Anterior vena cava (tissue), 1 donor: ENCODE data around the genes MED13, SMARCD2 and PRR29.

- PRO-cap = no peak
These were observed 108.6 kb upstream of the NACA2 start for GRCh38 chr17:61699596-61700121.

DNA sequence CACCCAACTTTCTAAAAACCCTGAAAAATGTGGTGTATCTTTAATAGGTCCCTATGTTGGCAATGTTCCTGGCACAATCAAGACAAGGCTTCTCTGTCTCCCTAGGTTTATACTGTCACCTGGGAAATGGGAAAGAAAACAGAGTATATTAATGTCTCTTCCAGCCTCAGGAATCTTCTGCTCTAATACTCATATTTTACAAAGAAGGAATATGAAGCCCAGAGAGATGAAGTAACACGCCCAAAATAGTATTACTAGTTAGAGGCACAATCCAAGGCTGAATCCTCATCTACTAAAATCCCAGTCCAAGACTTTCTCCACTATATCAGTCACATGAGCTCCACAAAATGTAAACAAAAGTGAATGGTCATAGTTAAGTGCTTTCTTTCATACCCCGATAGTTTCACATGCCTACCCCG, 1.1 kb downstream of the INTS2 start:
- PRO-cap = bidirectional peak, plus-strand start at position 257 of the sequence, minus-strand start at position 179 of the sequence

GRCh38 chr17:61996179-61996926, 68.6 kb upstream of the INTS2 start:
- PRO-cap = no peak

DNA sequence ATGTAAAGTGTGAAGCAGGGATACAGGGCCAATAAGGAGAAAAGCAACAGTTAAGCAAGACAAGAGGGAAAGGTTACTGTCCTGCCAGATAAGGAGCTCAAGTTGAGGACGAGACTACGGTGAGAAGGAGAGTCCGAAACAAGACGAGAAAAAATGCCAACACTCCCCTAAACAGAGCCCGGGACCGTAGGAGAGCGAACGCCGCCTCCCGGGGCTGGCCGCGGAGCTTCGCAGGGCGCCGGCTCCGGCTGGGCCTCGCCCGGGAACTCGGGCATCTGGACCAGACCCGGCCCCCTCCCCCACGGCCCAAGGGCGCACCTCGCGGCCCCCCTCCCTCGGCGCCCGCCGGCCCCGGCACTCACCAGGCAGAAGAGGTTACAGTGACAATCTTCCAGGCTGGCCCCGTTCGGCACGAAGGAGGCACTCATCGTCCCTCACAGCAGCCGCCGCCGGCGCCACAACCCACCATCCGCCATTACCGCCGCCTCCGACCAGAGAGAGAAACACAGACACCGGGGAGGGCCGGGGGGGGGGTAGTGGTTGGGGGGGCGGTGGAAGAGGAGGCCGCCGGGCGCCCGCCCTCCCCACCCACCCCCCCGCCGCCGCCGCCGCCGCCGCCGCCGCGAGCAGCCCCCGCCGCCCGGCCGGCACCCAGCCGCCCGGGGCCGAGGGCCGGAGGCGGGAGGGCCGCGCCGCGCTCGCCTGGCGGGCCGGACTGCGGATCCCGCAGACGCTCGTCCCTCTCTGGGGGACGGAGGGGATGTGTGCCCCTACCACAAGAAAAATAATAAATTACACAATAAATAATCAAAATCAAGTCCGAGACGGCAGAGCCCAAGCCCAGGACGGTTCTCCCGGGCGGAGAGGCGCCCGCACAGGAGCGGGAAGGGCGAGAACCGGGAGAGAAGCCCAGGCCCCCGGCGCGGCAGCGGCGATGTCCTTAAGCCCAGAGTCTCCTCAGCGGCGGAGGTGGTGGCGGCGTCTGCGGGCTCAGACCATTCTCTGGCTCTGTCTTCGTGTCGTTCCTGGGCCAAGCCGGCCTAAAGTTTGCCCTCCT, at the start of gene MED13:
Gene MED13 (minus strand): TSS at position 501 of the 1,057 bp plus-strand sequence.
- PRO-cap = unidirectional peak, plus-strand start at position 170 of the sequence; bidirectional peak, plus-strand start at position 386 of the sequence, minus-strand start at position 269 of the sequence; bidirectional peak, plus-strand start at position 536 of the sequence, minus-strand start at position 477 of the sequence

DNA sequence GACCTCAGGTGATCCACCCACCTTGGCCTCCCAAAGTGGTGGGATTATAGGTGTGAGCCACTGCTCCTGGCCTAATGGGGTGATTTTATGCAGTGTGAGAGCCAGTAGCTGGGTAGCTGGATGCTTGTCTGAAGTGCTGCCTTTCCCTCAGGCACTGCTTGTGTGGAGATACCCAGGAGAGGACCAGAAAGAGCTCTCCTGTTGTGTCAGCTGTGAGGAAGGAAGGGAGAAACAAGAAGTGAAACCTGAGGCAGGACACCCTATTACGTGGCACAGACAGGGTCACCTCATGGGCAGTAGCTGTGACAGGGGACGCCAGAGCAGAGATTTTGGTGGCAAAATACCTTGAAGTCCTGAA, 106.4 kb upstream of the MED13 start:
- PRO-cap = no peak

- PRO-cap = no peak
These were observed 15.6 kb upstream of the MRC2 start for GRCh38 chr17:62611732-62612428.

- PRO-cap = unidirectional peak, minus-strand start at chr17:62613263
These were observed 14.5 kb upstream of the MRC2 start for GRCh38 chr17:62612974-62613383.

- PRO-cap = unidirectional peak, plus-strand start at chr17:62652605
These were observed 24.7 kb downstream of the MRC2 start for GRCh38 chr17:62652005-62652805.

- PRO-cap = unidirectional peak, minus-strand start at chr17:62704626
These were observed 77.1 kb downstream of the MRC2 start for GRCh38 chr17:62704383-62705118.

- PRO-cap = no peak
These were observed 82.5 kb downstream of the MRC2 start for GRCh38 chr17:62709871-62710399.

- PRO-cap = no peak
These were observed 17.6 kb downstream of the MARCHF10 start for GRCh38 chr17:62790615-62790788.

DNA sequence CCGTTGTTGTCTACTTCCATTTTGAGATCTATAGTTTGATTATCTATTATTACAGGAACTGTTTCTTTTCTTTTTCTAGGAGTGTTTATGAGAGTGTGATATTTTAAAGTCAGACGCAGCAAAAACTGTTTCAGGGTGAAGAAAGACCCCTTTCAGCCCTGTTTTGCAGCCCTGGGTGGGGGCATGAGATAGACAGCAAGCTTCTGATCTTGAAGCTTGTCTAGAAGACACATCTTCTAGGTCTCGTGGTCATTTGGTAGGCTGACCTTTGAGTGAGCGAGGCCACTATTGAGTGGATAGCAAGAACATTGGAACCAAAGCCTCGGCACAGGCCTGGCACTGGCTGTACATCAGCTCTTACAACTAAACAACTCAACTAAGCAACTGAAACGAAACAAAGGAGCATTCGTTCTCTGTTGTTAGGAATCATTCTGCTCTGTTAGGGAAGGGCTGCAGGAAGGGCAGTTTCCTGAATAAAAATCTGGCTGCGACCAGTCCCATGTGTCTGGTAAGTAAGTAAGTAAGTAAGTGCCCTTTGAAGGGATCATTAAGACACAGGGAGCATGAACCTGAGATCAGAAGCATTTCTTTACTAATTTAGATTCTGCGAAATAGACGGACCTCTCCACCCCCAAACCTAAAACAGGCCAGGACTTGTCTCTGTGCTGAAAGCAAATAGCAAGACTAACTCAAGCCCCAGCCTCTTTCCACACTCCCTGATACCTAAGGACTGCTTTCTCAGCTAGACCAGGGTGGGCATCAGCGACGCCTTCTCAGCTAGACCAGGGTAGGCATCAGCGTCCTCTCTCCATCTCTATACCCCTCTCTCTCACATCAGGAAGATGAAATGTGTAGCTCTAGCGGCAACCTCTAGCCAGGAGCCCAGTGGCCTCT, 22.8 kb downstream of the CYB561 start:
- PRO-cap = no peak

DNA sequence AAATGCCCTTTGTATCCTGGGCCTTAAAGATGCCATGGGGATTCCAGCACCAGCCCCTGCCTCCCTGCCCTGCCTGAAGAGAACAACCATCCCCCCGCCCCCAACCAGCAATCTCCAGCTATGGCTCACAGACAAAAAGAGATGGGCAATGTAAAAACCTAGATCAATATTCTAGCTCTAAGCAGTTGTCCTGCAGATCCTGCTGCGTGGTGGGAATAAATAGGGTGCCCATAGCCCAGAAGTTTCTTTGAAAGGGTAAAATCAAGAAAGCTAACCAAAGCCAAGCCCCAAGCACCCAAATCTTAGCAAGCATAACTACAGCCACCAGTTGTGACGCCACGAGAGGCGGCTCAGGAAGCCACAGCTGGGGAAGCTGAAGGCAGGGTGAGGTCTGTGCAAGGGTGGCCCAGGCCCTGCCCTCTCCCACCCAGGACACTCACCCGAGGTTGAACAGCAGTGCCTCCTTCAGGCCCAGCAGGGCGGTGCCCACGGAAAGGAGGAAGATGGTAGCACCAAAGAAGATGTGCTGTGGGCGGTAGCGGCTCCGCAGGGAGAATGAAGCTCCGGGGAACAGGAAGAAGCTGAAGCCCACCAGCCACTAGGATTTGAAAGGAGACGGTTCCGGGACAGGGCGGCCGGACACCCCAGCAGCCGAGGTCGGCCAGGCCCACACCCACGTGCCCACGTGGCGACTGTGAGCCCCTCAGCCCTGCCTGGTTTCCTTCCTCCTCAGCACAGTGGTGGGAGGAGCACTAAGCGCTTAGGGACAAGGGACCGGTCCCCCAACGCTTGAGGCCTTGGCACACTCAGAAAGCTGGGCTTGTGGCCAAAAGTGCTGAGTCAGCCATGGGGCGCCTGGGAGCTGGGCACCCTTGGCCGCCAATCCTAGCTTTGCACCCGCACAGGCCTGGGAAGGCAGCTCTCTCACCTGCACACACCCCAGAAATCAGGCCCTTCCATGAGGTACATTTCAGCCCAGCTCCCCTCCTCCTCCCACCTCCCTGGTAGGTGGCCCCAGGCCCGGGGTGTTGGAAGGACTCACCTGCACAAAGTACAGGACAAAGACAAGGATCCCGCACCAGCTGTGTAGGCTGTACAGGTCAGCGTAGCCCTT, 11.1 kb downstream of the CYB561 start:
- PRO-cap = no peak

- PRO-cap = unidirectional peak, minus-strand start at chr17:63446745
These were observed 735 bp upstream of the CYB561 start for GRCh38 chr17:63446472-63447609.

DNA sequence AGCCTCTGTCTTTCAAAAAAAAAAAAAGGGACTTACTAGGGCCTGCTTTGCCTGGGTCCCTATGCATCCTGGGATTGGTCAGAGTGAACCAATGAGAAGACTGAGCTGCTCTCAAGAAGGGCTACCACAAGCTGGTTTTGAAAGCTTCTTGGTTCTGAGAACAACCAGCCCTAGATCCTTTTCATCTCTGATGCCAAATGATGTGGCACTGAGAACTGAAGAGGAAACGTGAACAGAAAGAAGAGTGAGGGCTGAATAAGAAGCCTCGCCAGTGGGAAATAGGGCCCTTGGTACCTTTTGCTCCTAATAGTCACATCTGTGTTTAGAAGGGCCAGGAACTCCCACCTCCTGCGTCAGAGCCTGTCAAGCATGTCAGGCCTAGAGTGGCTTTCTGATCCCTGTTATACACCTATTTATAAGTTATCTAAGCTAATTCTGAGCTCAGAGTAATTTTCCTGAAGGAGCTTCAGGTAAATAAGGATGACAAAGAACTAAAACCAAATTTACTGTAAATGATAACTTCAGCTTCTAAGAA, 10.7 kb downstream of the TACO1 start:
- PRO-cap = no peak

GRCh38 chr17:63675767-63676459, 24.0 kb downstream of the LIMD2 start:
- PRO-cap = no peak

- PRO-cap = no peak
These were observed 431 bp upstream of the FTSJ3 start for GRCh38 chr17:63827960-63828227.

- PRO-cap = unidirectional peak, minus-strand start at chr17:63842742; bidirectional peak, plus-strand start at chr17:63843215, minus-strand start at chr17:63842928
These were observed at the start of gene SMARCD2 for GRCh38 chr17:63842128-63843334. Gene SMARCD2 (minus strand): TSS chr17:63842685.

GRCh38 chr17:63990422-63991003, 7.6 kb upstream of the PRR29 start:
- PRO-cap = no peak

DNA sequence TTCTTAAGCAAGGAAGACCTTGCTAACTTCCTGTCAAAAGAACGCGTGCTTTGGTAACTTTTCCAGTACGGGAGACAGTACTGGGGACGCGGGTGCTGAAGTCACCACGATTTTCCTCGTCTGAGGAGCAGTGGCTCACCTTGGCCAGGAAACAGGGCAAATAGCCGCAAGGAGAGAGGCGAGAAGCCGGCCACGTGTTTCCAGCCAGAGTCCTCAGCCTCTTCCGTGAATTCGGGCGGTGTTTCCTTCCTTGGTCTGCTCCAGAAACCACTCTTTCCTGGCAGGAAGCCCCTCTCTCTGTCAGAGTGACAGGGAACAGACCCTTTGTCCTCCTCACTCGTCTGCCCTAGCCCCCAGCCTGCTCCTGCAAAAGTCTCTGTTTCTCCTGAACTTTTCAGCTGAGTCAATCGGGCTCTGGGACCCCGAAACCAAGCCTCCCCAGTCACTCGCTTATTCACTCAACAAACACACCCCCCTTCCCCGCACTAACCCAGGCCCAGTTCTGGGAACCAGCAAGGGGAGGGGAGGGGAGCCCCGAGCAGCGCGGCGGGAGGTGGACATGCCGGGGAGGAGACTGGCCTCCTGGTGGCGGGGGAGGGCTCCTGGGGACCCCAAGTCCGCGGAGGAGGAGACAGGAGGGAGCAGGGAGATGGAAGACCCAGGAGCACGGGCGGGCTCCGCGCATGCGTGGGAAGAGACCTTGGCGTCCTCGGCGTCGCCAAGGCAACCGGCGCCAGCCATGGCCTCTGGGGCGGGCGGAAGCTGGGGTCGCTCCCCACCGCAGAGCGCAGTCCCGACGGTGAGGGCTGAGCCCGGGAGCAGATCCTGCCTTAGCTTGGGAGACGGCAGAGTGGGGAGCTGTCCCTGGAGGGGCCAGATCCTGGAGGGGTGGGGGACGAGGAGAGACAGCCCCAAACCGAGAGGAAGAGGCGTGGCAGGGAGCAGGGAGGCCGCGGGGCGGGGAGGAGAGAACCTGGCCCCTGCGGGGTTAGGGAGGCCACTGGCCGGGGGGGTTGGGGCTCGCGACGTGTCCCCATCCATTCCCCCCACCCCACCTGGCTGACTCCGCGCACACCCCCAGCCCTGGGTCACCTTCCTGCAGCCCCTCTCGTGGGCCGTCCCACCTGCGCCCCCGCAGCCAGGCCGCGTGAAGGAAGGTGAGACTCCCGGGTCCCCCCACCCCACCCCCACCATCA, at the start of gene PRR29:
Gene PRR29 (plus strand): TSS at position 726 of the 1,196 bp plus-strand sequence.
- PRO-cap = no peak